ENCODE data around the gene RANGRF.

DNA sequence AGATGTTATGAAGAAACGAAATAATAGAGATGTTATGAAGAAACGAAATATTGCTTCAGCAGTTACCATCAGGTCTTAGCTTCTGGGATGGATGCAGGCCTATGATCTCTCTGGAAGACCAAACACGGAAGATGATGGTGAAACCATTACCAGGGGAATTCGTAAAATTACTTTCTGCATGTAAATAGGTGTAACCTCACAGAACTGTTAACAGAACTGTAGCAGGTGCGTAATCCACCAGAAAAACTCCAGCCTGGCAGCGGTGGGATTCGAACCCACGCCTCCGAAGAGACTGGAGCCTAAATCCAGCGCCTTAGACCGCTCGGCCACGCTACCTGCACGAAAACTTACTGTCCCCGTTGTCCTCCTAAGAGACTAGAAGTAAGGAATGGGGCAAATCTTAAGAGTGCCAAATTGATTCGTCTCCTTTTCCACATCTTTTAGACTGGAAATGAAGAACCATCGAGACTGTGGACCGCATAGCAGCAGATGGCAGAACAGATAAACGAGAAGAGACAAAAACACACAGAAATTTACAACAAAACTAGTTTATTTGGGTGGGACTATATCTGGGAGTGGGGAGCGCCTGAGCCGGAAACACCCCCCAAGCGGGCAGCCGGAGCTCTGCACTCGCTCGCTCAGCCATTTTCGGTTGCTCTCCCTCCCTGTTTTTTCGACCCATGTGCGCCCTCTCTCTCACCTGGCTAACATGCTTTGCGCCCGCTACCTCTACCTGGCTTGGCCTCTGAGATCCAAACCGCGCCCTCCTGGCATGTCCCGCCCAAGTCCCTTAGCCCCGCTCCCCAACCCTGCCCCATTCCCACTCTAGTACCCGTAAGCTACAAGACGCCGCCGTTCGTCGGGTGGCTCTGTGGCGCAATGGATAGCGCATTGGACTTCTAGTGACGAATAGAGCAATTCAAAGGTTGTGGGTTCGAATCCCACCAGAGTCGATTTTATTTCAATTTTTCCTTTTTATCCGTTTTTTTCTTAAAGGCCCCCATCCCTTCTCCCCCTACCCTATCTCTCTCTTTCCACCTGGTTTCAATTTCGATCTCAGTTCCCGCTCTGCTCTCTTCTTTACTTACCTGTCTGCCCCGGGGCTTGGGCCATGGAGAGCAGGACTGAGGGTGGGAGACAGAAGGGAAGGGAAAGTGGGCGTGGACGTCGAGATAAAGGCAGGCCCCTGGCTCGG, 2.1 kb upstream of the ALOXE3 start:
- PRO-cap, result unidirectional peak, minus-strand start at position 341 of the sequence

DNA sequence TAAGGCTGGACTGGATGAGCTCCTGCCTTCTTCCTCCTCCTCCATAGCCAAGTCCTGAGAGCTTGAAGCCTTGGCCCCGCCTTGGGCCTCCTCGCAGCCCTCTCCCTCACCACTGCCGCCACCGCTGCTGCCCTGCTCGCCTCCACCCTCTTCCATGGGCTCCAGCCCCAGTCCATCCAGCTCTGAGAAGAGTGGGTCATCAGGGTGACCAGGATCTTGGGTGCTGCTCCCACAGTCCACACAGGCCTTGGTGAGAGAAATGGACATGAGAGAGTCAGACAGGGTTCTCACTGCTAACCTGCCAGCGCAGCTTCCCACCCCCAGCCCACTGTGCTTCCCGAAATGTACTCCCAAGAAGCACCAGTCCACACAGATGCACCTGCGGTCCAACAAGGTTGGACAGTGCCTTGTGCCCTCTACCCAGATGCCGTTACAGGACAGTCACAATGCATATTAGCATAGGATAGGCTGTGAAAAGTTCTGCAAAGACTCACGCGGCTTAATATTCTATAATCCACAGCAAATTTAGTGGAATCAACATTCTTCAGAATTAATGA, 11.0 kb downstream of the PER1 start:
- PRO-cap, result no peak

GRCh38 chr17:8163989-8164809, 1.5 kb upstream of the VAMP2 start:
- PRO-cap, result no peak

GRCh38 chr17:8191819-8192986, 2.2 kb upstream of the BORCS6 start:
- PRO-cap, result bidirectional peak, plus-strand start at chr17:8192408, minus-strand start at chr17:8192255; bidirectional peak, plus-strand start at chr17:8192678, minus-strand start at chr17:8192579

- PRO-cap, result bidirectional peak, plus-strand start at chr17:8209930, minus-strand start at chr17:8209923
Observed at GRCh38 chr17:8209771-8210437, 471 bp downstream of the AURKB start.

GRCh38 chr17:8288472-8289557, at the start of gene RANGRF:
Gene RANGRF, plus strand, starts transcription at chr17:8288670.
- PRO-cap, result bidirectional peak, plus-strand start at chr17:8288682, minus-strand start at chr17:8288582; bidirectional peak, plus-strand start at chr17:8289148, minus-strand start at chr17:8289024

DNA sequence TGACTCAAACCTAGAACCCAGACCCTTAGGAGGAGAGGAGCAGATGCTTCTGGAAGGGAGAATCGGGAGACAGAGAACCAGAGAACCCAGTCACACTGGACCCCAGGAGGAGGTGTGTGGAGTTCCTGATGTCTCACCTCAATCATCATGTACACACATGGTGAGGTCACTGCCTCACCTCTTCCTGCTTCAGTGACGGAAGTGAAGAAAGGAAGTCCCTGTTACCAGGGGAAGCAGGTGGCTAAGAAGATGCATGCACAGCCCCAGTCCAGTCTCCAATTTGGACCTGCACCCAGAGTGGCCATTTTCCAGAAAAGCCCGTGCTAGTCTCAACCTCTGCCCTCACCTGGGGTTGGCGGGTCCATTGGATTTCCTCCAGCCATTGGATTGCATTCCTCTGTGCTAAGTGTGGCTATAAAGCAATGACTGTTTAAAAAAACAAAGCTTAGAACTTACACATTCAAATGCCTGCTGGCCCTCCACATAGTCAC, 3.9 kb downstream of the RNF222 start:
- PRO-cap, result bidirectional peak, plus-strand start at position 227 of the sequence, minus-strand start at position 144 of the sequence

DNA sequence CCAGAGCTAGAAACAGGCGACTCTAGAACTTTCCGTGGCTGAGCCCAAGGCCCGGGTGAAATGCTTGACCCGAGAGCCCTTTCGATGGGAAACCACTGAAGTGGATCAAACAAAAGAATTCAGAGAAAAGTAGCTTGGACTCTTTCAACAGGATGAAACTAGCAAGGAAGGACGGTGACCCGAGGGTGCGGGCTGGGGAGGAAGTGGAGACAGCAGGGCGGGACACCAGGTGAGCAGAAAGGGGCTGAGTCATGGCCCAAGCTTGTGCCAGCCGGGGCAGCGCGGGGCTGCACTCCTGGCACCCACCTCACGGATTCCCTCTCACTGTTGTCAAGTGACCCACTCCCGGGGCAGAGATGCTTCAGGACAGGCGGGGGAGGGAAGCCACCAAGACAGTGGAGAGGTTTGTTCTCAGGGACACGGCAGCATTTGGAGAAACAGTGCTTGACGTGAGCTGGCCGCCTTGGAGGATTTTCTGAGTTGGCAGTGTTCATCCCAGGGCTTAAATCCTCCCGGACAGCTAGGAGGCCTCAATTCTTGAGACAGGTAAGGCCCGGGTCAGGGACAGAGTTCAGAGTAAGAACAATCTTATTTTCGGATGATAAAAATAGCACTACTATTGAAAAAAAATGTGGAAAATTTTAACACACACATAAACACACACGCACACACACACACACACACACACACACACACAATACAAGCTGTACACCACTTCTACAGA, 10.8 kb upstream of the RNF222 start:
- PRO-cap, result no peak

- PRO-cap, result no peak
Observed at GRCh38 chr17:8480149-8480820, 44.6 kb downstream of the NDEL1 start.

- PRO-cap, result no peak
Observed at GRCh38 chr17:8889274-8889629, 21.8 kb upstream of the PIK3R6 start.

DNA sequence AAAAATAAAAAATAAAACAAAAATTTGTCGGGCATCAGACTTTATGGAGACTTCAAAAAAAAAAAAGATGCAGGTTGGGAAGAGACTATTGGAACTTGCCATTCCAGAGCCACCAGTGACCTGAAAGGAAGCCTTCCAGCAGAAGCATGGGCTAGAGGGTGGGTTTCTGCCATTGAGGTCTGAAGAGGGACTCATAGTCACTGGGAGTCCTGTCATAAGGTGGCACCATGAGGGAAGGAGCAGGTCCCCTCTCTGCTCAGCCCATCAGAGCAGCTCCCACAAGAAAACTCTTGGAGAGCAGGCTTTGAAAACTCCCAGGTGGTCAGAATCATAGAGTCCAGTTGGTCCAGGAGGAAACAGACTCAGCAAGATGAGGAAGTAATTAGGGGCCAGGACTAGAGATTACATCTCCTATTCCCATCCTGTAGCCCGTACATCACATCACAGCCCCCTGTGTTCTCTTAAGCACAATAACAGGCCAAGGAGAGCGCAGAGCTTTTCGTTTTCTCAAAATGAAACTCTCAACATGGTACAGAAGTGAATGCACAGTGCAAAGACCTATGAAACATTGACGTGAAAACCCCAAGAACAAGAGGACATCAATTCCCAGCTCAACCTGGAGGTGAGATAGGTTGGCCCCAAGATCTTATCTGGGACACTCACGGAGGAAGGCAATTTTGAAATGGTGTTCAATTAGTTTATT, 9.2 kb downstream of the PIK3R5 start:
- PRO-cap, result no peak

DNA sequence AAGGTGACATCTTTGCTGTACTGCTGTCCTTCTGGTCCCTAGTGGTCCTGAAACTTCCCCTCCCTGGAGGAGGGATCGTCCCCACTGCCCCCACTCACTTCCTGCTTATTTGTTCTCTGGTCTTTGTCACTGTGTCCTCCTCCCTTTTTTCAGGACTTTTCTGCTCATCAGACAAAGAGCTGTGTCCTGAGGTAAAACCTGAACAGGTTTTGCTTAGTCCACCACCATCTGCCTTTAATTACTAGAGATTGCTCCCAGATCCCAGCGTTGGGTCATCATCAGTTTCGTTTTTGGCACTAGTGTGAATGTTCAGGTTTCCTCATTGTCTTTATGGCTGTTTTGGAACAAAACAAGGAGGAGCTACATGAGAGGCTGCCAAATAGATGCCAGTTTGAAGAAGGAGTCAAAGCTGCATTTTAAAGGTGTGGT, 195.8 kb downstream of the NTN1 start:
- PRO-cap, result no peak

GRCh38 chr17:9645585-9645832, 192 bp downstream of the USP43 start:
- PRO-cap, result no peak

- PRO-cap, result no peak
Observed at GRCh38 chr17:9910413-9910676, 5.3 kb upstream of the RCVRN start.

GRCh38 chr17:10034669-10035128, 129.6 kb upstream of the RCVRN start:
- PRO-cap, result no peak

GRCh38 chr17:10059523-10060470, 138.6 kb downstream of the GAS7 start:
- PRO-cap, result no peak

GRCh38 chr17:10077843-10078377, 120.5 kb downstream of the GAS7 start:
- PRO-cap, result no peak

DNA sequence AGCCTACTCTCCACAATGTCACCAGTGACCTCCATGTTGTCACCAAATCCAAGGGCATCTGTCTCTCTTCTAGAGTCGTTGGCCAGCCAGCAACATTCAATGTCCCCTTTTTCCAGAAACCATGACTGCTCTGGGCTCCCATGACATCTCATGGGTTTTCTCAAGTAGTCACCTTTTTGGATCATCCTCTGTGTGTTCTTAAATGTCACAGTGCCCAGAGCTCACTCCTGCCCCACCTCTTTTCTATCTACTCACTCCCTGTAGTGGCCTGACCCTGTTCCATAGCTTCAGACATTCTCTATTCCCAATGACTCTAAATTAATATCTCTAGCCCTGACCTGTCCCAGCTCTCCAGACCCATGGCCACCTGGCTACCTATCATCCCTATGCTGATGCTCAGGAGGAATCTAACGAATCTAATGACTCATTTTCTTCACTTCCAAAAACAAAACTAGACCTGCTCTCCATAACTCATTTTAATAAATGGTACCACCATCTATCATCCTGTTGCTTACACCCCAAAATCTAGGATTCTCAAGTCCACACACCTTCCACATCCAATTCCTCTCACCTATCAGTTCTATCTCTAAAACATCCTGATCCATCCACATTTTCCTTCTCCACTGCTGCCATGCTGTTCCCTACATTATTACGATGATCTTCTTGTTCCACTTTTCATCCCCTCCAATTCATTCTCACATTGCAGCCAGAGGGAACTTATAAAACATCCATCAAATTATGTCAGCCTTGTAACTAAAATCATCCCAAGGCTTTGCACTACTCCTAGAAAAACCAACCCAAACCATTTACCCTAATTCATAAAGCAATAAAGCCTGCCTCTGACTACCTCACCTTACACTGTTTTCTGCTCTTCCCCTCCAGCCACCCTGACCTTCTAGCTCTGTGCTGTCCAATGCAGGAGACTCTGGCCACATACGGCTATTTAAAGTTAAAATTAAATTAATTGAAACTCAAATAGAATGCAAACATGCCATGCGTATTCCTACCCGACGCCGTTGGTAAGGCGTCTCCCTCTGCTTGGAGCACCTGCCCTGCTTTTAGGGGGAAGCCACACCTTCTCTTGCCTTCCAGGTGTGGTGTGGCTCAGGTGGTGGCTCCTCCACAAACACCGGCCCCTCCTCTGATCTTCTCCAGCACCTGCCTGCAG, 93.8 kb downstream of the GAS7 start:
- PRO-cap, result no peak

GRCh38 chr17:10113432-10113871, 85.0 kb downstream of the GAS7 start:
- PRO-cap, result no peak

DNA sequence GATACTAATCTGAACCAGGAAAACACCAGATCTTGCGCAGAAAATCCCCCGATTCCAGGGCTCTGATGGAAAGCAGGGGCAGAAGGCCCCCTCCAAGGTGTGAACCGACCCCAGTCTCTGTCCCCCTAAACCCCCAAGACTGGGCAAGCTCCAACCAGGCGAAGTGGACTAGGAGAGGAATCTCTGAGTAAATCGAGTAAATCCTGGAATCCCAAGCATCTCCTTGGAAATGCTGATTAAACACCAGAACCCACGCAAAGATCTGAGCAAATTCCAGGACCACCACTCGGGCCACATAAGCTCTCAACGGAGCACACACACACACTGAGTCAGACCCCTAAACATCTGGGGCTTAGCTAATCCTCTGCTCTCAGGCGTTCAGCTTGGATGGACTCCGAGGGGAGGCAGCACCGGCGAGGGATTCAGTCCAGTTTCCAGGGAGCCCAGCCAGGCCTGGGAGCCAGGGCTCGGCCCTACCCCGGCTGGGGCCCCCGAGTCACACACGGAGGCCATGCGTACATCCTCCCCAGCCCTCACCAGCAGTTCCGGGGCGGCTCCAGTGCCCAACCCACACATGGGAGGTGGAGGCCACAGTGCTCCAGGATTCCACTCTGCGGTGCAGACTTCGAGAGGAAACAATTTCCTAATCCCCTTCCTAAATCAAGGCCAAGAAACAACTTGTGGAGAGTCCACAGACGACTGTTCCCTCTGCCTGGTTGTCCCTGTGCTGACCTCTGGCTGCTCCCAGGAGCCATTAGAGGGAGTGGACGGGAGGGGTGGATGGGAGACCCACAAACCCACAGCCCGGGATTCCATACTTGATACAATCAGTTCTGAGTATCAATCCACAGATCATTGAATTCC, 70.6 kb downstream of the GAS7 start:
- PRO-cap, result bidirectional peak, plus-strand start at position 601 of the sequence, minus-strand start at position 484 of the sequence